Metastatic Breast Carcinoma in the Brain (tissue), 10 donors: ENCODE results near the gene OTULIN.

GRCh38 chr5:14407852-14408309 lies 173.7 kb upstream of the OTULINL start:
- PRO-cap, 10 experiments = no peak in any of the 10 experiments

DNA sequence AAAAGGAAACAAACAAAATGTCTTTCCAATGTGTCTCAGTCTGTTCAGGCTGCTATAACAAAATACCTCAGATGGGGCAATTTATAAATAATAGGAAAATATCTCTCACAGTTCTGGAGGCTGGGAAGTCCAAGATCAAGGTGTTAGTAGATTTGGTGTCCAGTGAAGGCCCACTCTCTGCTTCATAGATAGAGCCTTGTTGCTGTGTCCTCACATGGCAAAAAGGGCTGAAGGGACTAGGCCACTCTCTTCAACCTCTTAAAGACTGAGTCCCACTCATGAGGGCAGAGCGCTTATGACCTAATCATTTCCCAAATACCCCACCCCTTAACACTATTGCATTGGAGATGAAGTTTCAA lies 8.9 kb upstream of the OTULINL start:
- PRO-cap, 10 experiments = no peak in any of the 10 experiments

GRCh38 chr5:14663839-14664075 lies 761 bp upstream of the OTULIN start:
- PRO-cap, 10 experiments = no peak in any of the 10 experiments

DNA sequence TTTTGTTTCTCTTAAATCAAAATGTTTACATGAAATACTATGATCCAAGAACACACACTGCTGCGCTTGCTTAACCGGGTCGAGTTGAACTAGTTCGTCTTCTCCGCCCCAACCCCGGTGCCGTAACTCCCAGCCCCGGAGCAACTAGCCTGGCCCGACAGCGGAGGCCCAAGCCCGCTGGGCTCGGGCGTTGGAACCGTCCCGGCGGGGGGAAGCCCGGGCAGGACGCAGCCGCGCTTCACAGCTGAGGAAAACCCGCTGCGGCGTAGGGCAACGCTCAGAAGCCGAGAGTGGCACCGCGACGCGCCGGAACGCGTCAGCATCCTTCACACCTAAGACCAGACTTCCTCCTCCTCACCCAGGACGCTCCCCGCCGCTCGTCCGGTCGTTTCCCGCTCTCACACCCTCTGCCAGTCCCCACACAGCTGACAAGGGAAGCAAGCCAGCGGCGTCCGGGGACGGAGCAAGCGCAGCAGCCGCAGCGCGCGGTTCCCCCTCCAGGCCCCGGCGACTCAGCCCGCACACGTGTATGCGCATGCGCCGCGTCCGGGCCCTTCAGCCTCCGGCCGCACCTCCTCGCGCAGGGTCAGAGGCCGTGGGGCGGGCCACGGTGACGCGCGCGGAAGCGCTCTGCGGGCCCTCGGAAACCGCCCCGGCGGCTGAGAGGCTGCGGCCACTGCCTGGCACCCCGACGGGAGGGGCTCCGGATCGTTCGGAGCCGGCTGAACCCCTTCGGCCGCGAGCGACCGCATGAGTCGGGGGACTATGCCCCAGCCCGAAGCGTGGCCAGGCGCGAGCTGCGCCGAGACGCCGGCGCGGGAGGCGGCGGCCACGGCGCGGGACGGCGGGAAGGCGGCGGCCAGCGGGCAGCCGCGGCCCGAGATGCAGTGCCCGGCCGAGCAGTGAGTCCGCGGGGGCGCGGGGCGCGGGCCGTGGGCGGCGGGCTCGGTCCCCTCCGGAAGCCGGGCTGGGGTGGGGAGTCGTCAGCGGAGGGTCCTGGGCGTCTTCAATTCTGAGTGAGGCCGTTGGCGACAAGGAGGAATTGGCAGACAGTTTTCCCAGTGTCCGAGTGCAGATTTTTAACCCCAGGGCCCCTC lies at the start of gene OTULIN:
Gene OTULIN (plus strand): TSS at position 643 of the 1,097 bp plus-strand sequence.
- PRO-cap, 10 experiments = peak in 10 of 10 experiments; most common plus-strand start position 589 of the sequence (in 10); most common minus-strand start position 510 of the sequence (in 7)

DNA sequence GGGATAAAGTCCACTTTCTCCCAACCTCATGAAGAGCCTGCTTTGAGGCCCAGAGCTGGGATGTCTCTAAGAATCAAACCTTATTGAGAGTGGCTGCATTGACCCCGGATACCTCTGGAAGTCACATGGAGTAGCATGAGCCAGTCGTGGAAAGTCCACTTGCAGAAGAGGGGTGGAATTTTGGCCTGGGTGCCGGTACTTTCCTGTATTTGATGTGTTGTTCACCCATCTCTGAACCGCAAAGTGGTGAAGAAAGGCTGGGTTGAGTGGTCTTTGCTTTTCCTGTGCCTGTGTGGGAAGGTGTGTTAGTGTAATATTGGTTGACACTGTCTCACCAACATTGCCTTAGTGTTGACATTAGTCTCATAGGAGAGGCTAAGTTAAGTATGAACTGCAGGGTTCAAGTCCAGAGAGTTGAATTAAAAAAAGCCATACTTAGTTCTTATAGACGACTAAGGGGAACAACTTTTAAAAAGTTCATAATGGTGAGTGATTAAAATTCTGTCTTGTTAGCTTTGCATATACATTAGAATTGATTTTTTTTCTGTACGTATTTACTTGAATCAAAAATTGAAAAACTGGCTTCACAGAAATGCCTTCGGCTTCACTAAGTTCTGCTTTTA lies 3.8 kb downstream of the OTULIN start:
- PRO-cap, 10 experiments = no peak in any of the 10 experiments

DNA sequence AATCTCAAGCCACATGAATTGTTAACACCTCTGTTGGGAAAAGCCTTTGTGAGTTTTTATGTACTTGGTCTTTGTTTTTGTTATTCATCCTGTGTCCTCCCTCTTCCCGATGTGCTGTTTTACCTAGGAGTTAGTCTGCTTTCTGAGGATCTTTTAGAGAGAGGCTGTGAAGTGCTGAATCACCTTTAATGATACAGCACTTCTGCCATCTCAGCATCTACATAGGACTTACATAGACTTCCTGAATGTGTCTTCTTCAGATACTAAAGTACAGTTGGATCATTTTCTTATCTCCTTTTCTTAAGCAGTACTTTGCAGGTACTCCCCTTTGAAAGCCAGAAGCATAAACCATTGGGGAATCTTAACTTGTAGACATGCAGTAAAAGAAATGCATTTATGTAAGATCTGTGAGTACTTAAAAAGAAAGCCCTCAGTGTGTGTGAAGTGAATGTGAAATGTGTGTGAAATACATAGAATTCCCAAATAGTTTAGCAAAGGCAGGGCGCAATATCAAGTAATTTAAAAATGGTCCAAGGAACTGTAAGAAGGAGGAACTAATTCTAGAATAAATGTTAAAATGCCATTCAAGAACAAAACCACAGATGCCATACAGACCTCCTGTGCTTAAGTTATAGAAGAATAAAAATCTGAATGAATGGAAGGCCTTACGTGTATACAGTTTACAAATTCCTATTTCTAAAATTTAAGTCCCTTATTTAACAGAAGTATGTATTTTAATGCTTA lies 31.7 kb downstream of the OTULIN start:
- PRO-cap, 10 experiments = no peak in any of the 10 experiments

GRCh38 chr5:14701768-14702086 lies 37.2 kb downstream of the OTULIN start:
- PRO-cap, 10 experiments = no peak in any of the 10 experiments

DNA sequence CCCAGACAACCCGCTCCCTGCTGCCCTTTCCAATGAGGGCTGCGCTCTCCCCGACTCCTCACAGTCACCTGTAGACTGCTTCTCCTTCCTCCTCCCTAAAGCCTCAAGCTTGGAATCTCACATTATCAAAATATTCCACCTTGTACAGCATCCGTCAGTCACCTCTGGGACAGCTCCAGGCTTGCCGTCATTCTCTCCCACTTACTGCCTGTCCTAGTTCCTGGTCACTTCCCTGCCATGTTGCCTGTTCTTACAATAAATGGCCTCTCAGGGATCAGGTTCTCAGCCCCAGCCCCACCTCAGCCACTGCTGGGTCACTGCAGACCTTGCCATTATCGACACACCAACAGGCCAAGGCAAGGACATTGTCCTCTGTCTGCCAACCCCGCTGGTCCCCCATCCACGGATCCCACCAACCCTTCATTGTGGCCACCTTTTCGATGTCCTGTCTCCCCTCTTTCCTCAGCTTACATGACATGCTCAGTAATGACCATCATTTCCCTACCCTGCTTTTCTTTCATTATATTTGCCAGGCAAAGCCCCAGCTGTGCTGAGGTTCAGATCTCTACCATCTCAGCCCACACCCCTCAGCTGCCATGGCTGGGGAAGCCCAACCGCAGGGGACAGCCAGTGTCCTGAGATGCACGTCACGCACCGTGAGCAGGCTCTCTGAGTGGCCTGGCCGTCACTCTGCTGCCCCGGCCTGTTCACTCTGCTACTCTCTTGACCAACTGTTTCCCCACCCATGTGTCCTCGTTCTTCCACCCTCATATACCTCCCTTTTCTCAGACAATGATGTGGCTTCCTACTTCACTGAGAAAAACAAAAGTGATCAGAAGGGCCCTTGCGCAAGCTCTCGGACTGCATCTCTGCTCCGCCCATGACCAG lies 47.3 kb downstream of the OTULIN start:
- PRO-cap, 10 experiments = no peak in any of the 10 experiments

DNA sequence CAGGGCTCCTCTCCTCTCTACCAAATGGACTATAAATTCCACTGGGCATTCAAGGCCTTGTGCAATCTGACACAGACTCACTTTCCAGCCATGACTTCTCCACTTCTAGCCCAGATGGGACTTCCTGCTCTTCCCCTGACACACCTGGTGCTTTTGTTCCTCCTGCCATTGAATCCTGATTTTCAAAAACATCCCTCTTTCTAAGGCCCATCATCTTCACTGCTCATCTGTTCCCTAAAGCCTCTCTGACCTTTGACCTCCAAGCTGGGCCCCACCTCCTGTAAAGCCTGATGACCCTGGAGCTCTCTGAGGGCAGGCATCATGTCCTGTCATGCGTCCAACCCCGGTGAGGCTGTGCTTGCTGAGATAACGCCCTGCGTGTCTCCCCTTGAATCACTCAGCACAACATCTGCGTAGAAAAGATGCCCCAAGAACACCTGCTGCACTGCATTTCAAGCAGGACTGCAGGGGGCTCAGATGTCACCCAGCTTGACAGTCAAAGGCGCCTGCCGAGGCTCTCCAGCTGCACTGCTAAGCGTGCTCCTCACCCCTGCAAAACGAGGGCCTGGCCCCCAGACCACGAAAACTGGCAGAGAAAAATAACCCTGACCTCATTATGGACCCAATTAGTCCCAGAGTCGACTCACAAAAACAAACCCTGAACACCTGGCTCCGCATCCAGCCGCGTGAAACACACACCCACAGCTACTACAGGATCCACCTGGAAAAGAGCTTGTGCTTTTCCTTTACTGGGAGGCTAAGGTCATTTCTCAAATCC lies 78.0 kb downstream of the OTULIN start:
- PRO-cap, 10 experiments = no peak in any of the 10 experiments

- PRO-cap, 10 experiments = no peak in any of the 10 experiments
Observed at GRCh38 chr5:14817035-14817417, 54.6 kb downstream of the ANKH start.

DNA sequence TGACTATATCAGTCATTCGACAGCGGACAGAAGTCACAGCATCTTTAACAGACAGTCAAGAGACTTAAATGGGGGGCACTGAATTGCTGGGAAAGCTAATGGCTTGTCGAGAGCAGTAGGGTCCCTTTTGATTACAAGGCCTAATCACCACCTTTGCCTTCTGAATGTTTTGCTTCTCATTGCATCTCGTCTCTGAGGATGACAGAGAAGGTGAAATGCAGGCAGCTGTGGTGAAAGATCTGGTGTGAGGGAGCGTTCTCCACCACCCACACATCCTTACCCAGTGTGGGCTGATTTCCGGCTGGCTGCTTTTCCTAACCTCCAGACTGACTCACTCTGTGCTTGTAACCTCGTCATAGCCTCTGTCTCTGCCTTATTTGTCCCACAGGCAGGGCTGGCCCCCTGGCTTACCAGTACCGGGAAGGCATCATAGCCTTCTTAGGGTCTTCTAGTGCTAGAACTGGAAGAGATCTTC lies 54.3 kb upstream of the ANKH start:
- PRO-cap, 10 experiments = peak in 2 of 10 experiments; most common plus-strand start position 385 of the sequence (in 1); most common minus-strand start position 194 of the sequence (in 1)

DNA sequence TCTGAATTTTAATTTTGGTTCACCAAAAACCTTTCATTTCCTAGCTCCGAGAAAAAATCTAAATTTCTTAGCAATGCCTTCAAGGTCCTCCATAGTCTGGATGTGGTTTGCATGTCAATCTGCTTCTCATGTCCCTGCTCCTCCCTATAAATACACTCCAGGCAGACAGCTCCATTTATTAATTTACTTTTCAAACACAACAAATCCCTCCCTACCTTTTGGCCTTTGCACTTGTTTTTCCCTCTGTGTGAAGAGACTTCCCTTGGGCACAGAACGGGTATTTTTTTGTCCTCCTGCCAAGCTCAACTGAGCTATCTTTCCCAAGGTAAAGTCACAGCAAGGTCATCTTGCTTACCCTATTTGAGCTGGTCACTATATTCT lies 159.5 kb upstream of the ANKH start:
- PRO-cap, 10 experiments = no peak in any of the 10 experiments

GRCh38 chr5:15510096-15510506 lies 10.1 kb downstream of the FBXL7 start:
- PRO-cap, 10 experiments = no peak in any of the 10 experiments

GRCh38 chr5:15677134-15677680 lies 177.2 kb downstream of the FBXL7 start:
- PRO-cap, 10 experiments = no peak in any of the 10 experiments

DNA sequence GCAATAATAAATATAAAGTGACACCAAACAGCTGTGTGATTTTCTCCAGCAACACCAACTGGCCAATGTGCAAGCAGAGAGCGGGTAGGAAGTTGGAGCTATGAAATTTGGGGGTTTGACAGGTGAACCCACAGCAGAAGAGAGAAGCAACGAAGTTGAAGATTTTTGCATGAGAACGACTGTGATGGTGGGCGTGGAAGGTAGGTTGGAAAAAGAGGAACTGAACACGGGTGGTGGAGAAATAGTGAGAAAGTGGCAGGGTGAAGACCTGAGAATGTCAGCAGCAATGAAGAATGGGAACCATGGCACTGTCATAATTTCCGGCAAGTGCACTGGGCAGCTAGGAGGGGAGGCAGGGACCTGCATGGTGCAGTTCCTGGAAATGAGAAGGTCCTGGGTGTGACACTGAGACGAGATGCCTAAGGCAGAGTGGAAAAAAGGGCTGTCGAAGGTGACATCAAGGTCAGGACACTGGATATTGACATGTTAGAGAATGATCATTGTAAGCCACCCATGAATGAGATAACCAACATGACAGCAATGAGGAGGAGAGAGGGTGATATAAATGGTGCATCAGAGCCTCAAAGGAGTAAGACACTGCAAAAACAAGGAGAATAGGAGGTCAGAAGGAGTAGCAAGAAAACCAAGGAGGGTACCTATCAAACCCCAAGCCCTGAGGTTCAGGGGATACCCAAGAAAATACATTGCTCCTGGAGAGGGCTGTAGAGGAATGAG lies 283.1 kb downstream of the FBXL7 start:
- PRO-cap, 10 experiments = no peak in any of the 10 experiments

DNA sequence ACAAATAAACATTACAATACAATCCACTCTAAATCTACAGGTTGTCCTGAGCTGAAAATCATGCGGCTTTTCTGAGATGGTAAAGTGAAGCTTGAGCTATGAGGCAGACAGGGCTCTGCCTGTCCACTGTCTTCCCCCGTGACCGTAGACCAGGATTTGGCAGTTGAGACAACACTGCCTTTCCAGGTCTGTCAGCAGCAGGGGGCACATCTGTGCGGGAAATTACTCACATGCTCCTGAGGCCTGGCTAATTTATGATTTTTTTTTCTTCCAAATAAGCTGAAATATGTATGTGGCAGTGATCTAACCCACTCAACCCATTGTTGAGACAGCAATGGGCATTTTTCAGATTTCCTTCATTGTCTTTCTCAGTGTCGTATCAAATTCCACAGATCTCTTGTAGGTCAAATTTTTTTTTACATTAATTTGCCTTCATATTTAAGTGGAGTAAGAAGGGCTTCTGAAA lies 307.9 kb downstream of the FBXL7 start:
- PRO-cap, 10 experiments = no peak in any of the 10 experiments

GRCh38 chr5:15915901-15916643 lies 263.5 kb downstream of the MARCHF11 start:
- PRO-cap, 10 experiments = no peak in any of the 10 experiments

DNA sequence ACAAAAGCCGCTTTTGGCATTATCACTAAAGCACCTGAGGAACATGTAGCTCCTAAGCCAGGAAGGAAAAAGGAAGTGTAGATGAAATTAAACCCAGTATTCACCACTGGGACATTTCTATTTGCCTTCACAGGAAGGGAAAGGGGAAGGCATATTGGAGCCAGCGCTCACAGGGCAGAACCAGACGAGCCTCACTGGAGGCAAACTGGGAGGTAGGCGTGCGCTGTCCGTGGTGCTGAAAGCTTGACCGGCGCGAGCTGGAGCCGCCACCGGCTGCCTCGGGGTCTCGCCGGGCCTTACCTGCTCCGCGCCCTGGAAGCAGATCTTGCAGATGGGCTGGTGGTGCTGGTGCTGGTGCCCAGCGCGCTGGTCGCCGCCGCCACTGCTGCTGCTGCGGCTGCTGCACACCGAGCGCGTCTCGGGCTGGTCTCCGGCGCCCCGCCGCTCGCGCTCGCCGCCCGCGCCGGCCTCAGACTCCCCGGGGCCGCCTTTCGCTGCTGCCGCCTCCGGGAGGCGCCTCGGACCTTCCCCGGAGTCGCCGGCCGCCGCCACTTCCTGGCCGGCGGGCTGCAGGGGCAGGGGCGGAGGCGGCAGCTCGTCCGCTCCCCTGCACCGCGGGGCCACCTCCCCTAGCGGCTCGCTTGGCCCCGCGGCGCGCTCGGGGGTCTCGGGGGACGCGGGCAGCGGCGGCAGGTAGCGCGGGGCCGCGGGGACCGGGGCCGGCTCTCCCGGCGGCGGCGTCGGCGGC lies 678 bp downstream of the MARCHF11 start:
- PRO-cap, 10 experiments = peak in 1 of 10 experiments; most common plus-strand start position 330 of the sequence (in 1)

DNA sequence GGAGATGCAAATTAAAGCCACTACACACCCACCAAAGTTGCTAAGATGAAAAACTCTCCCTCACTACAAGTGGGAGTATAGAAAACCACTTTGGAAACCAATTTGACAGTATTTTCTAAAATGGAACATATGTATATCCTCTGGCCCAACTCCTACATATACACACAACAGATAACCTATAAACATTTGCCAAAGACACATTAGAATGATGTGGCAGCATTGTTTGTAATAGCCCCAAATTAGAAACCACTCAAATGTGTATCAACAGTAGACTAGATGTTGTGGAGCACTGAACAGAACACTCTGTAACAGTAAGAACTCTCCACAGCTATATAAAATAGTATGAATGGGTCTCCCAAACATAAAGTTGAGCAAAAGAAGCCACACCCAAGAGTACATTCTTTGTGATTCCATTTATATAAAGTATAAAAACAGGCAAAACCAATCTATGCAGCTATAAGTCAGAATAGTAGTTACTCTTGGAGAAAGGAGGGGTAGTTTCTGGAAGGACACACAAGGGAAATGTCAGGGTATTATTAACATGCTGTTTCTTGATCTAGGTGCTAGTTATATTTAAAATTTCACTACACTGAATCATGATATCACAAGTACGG lies 6.1 kb downstream of the ZNF622 start:
- PRO-cap, 10 experiments = no peak in any of the 10 experiments

DNA sequence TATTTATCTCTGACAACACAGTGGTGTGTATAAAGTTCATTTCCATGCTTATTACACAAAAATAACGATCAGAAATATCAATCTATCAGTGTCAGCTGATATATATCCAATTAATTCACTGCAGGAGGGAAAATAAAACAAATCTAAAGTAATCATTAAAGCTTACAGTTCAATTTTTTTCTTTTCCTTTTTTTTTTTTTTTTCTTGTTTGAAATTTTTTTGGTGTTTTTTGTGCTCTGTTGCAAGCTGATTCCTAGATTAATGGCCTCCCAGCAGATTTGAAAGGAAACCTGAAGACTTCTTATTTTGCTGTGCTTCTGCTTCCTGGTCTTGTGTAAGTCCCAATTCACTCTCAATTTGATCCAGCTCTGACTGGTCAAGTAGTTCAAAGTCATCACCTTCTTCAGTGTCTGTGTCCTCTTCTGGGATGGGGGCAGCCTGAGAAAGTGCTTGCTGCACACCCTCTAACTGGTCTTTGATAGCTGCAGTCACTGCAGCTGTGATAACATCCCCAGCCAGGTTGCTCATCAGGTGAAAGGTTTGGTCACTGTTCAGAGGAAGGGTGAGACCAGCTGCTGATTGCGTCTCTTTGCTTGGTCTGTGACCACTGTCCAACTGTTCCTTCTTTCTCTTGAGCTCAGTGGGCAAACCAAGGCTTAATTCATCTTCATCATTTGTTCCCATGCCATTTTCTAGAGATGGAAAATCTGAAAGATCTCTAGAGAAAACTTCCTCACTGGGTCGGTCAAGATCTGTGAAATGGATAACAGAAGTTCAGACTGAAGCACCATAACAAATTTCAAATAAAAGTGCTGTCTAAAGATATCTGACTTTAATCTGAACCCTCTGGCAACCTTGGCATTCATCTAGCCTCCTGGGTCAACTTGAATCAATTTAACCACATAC lies 9.1 kb upstream of the ZNF622 start:
- PRO-cap, 10 experiments = no peak in any of the 10 experiments